Osteocyte (in vitro differentiated cells): Measurements from ENCODE around the genes MTG2 and ADRM1.

DNA sequence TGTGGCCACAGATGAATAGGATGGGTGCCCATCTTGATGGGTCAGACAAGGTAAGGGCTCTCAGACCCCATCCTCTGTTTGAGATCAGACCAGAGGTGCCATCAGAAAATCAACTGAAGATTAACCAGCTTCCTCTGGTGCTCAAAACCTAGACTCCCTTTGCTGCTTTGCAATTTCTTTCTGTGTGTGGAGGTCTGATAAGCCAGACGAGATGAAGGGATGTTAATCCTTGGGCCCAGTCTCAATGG is 14.6 kb upstream of the ZNF831 start:
- PRO-cap: no peak

DNA sequence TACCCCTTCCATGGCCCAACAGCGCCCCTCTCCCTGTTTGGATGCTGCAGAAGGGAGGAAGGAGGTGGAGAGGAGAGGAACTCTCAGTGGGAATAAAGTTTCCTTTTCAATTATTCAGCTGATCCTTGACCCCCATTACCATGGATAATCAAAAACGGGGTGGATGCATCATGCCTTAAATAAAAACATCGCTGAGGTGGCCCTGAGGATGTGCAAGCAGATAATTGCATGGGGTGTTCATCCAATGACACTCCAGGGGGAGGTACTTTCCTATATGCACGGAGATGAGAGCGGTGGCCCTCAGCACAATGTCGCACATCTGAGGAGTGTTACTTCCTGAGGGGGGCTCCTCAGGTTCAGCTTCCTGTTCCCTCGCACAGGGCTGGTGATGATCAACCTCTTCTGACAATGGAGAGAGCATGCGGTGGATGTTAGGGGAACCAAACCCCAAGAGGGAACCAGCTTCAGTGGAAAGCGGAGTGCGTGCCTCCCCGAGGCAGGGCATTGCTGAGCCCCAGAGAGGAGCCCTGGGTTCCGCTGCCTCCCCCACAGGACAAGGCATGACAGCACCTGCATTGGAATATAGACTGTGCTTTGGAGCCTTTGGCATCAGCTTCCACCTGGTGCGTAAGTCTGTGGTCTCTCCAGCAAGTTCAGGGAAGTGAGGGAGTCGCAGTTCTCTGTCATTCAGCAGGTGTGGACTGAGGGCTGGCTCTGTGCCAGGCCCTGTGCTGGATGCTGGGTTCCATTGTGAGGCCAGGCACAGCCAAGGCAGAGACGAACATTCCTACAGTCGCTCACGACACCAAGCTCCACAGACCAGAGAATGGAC is 4.1 kb upstream of the ZNF831 start:
- PRO-cap: no peak

GRCh38 chr20:59293075-59293791 is 7.2 kb upstream of the EDN3 start:
- PRO-cap: no peak

DNA sequence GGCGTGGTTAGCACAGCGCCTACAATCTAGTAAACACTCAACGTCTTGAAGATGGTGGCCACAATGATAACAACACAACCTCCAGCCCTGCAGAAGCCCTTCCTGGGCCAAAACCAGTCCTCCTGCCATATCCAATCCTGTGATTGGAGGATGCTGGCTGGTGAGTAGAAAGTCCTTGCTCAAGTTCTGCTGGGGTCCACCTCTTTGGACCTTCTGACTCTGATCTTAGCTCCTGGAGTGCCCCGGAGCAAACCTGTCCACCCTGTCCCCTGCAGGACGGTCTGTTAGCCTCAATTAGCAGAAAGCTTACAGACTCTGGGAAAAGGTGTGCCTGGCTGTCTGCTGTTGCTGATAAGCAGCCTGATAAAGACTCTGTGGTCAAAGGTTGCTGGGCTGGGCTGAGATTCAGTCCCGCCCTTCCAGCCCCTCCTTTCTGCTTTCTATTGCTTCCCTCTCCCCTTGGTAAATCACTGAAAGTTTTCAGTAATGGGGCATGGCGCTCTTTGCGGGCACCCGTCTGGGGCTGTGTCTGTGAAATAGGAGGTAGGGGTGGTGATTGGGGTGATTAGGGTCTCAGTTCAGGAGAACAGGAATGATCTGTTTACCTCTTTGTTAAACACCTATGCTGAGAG is 8.4 kb downstream of the EDN3 start:
- PRO-cap: no peak

GRCh38 chr20:59402571-59403111 is 102.2 kb downstream of the EDN3 start:
- PRO-cap: no peak

DNA sequence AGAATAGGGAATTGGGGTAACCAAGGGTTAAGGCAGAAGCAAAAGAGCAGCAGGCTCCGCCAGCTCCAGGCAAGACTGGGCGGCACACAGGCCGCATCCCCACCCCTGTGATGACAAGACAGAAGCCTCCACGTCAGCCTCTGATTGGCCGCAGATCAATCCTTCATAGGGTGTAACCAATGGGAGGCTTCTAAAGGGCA is 106.4 kb downstream of the TAF4 start:
- PRO-cap: no peak

DNA sequence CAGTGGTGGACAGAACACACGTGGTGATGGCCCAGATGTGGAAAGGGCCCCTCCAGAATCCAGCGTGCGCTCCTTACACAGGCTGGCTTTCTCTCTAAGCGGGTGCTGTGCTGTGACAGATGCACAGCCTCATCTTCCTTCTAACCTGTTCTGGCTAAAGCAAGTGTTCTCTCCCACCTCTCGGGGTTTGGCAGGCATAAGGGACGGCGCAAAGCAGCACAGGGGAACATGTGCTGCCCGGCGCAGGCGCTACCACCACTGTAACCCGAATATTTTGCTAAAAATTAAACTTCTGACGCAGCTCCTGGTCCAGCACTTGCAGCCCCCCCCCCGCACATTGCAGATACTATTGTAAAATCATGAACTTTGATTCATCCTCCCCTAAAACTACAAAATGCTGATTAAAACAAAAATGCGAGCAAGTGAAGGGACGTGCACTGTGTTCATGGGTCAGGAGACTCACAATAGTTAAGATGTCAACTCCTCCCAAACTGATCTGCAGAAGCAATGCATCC is 43.1 kb downstream of the TAF4 start:
- PRO-cap: no peak

DNA sequence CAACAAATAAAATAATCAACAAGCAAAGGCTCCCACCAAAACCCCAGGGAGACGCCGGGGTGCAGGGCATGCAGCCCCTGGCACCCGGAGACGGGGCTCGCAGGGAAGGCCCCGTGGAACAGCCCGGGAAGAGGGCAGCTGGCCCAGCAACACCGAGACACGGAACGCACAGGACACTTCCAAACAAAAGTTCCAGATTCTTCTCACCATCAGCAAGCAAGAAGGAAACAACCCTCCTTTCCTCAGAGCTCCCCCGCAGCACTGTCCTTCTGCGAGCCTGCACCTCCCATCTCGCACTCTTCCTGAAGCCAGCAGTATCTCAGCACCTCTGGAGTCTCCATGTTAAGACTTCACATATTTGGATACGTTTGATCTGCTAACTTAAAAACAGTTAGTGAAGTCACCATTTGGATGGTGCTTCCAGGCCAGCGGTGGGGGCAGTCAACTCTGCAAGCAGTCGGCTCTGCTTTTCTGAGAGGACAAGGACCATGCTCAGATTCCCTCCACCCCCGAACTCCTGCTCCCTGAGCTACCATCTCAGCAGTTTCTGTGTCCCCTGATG is 33.8 kb downstream of the TAF4 start:
- PRO-cap: no peak

GRCh38 chr20:62122801-62123421 is 636 bp downstream of the LSM14B start:
- PRO-cap: unidirectional peak, minus-strand start at chr20:62123021

DNA sequence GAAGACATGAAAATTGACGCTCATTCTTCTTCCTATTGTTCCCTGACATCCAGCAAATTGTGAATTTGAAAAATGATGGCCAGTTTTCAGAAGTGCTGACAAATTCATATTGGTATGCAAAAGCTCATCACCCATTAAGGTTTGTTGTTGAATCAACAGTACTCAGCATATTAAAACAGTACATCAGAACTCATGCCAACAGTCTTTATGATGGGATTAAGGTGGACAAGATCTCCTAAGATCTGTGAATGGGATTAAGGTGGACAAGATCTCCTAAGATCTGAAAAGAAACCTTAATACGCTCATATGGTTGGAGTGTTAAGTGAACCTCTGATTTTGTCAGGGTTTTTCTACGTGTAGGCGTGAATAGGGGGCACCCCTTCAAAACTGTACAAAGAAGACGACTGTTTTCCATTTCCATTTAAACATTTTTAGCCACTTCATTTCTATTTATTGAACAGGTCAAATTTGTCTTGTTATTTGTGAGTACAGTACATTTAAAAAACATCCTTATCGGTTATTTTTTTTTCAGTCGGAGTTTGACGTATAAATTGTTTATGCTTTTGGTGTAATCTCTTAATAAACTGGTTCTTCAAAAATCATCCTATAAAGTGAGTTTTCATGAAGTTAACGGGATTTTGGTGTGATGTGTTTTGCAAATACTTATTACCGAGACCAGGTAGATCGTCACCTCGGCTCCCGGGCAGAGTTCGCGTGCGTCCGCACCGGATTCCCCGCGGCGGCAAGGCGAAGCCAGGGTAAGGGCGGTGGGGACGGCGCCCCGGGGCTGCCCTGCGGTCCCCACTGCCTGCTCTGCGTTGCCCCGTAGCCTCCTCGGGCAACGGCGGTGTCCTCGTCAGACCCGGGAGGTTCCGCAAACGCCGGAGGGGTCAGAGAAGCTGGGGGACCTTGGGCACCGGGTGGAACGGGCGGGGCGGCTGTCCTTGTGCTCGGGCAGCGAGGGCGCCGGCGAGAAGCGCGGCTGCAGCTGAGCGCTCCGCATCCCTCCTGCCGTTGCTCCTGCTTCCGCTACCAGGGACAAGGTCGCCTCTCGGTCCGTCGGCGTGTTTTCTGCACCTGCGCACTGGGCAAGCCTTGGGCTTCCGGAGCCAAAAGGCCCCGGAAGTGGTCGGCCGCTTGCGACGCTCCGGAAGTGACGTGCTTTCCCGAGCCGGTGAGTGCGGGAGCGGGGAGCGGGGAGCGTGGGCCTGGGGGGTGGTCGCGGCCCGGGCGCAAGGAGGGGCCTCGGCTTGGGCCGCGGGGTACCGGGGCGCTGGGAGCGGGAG is at the start of gene MTG2:
Gene MTG2 (plus strand): TSS at position 1,145 of the 1,286 bp plus-strand sequence.
- PRO-cap: bidirectional peak, plus-strand start at position 1,156 of the sequence, minus-strand start at position 1,034 of the sequence

DNA sequence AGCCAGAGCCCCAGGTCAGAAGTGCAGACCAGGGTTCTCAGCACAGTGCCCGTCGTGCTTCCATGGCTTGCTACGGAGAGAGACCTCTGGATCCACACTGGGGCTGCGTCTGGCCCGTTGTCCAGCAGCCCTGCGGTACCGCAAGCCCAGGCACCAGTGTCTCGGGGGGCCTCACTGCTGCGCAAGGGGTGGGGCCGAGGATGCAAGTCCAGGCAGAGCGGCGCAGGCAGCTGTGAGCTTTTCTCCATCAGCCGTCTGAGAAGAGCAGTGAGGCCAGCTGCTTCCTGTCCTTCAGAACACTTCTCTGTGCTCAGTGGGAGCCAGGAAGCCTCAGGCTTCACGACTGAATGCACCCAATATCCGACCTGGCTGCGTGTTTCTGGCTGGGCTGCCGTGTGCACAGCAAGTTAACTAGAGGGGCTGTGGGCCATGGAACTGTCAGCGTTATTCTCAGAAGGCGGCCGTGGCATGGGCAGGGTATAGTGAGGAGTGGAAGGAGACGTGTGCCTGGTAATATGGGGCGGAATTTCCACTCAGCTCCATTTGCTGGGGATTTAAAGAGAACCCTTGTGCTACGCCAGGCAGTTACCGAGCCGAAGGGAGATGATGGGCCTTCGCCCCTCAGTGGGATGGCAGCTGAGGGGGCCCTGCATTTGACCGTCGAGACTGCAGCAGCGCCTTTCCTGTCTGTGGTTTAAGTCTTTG is 18.5 kb downstream of the HRH3 start:
- PRO-cap: no peak

GRCh38 chr20:62238821-62239245 is 512 bp downstream of the OSBPL2 start:
- PRO-cap: no peak

- PRO-cap: bidirectional peak, plus-strand start at chr20:62302997, minus-strand start at chr20:62302759
Measured at GRCh38 chr20:62302881-62303273, at the start of gene ADRM1. Gene ADRM1 (plus strand): TSS chr20:62302997.

GRCh38 chr20:62366282-62366896 is 723 bp downstream of the LAMA5 start:
- PRO-cap: no peak

- PRO-cap: no peak
Measured at GRCh38 chr20:62370380-62370913, 3.3 kb upstream of the LAMA5 start.

- PRO-cap: no peak
Measured at GRCh38 chr20:62494598-62495057, 18.8 kb upstream of the GATA5 start.

DNA sequence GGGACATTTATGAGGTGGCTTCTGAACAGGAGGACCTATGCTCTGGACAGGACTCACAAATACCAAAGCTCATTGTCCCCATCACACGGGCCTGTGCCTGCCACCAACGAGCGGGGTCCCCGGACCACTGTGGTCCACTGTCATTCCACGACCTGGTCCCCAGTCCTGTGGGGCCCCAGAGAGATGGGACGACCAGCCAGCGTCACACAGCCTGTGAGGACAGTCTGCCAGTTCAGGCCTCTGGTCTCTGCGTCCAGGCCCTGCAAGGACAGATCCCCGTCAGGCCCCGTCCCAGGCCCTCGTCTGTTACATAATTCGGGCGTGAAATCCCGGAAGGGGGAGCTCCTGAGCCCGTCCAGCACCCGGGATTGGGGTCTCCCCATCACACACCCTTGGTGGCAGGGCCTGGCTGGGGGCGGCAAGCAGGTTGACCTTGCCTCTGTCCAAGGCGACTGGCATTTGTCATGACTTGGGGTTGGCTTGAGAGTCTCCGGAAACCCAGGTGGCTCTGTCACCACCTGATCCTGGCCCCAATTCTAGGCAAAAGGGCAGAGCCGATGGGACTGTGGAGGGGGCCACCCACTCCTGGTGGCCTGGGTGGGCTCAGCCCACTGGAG is 73.7 kb upstream of the GATA5 start:
- PRO-cap: no peak

GRCh38 chr20:62643185-62643926 is 1.1 kb downstream of the SLCO4A1 start:
- PRO-cap: no peak

DNA sequence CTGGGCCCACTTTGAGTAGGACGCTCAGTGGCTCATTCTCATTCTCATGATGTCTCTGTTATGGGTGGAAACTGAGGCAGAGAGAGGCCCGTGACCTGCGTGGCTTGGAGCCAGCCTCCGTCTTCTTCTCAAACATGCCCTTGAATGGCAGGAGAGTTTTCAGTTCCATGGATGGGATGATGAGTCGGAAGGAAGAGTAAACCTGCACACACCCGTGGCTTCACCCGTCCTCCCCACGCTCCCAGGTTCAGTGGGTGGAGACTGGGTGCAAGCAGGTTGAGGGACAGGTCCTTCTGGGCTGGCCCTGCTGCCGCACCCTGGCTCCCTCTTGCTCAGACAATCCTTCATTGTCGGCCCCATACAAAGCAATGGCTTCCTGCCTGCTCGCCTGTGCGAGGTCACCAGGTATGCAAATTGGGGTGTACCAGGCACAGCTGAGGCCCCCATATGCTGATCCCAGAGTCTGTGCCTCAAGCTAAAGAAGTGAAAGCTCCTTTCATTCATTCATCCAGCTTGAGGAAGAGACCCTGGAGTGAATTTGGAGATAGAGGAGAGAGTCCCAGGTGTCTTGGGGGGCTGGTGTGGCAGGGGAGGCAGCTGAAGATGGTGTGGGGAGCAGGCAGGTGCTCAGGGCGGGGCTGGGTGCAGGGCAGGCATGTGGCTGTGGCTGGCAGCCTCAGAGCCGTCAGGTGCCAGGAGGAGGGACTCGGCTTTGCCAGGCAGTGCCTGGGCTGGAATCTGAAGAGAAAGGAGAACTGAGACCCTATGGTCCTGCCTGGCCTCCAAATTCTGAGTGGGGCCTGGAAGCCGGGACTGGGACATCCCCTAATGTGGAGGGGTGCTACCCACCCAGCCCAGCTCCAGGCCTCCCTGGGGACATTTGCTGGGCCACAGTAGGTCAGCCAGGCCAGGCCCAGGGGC is 4.6 kb downstream of the SLCO4A1 start:
- PRO-cap: no peak

- PRO-cap: no peak
Measured at GRCh38 chr20:62711096-62712143, 2.8 kb downstream of the NTSR1 start.